Prostate gland (tissue), 2 donors: ENCODE data around the gene CEMIP.

DNA sequence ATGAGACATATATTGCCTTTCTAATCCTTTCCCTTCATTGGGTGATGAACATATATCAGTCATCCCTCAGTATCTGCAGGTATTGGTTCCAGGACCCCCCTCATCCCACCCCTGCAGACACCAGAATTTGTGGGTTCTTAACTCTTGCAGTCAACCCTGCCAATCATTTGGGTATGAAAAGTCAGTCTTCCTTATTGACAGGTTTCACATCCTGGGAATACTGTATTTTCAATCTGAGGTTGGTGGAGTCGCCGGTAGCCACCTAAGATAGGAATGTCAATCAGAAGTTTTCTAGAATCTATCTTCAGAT lies 41.6 kb upstream of the FAH start:
- PRO-cap: no peak
- RAMPAGE, long total RNA, 2 experiments: no peak in any of the 2 experiments

DNA sequence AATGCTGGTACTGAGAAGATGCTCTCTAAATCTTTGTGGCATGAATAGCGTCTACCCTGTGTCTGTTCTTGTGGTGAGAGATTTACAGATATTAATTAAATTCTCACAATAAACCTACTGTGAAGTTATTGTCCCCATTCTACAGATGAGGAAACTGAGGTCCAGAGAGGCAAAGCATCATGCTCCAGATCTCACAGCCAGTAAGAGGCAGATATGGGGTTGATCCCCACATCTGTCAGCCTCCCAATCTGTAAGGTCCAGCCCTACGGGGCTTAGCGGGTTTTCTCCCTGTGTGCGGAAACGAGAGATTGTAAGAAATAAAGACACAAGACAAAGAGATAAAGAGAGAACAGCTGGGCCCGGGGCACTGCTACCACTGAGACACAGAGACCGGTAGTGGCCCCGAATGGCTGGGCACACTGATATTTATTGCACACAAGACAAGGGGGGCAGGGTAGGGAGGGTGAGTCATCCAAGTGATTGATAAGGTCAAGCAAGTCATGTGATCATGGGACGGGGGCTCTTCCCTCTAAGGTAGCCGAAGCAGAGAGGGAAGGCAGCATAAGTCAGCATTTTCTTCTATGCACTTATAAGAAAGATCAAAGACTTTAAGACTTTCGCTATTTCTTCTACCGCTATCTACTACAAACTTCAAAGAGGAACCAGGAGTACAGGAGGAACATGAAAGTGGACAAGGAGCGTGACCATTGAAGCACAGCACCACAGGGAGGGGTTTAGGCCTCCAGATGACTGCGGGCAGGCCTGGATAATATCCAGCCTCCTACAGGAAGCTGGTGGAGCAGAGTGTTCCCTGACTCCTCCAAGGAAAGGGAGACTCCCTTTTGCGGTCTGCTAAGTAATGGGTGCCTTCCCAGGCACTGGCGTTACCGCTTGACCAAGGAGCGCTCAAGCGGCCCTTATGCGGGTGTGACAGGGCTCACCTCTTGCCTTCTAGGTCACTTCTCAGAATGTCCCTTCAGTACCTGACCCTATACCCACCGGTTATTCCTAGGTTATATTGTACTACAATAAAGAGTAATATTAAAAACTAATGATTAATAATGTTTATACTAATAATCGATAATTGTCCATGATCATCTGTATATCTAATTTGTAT lies 2.8 kb downstream of the FAH start:
- PRO-cap: no peak
- RAMPAGE, long total RNA, 2 experiments: no peak in any of the 2 experiments

DNA sequence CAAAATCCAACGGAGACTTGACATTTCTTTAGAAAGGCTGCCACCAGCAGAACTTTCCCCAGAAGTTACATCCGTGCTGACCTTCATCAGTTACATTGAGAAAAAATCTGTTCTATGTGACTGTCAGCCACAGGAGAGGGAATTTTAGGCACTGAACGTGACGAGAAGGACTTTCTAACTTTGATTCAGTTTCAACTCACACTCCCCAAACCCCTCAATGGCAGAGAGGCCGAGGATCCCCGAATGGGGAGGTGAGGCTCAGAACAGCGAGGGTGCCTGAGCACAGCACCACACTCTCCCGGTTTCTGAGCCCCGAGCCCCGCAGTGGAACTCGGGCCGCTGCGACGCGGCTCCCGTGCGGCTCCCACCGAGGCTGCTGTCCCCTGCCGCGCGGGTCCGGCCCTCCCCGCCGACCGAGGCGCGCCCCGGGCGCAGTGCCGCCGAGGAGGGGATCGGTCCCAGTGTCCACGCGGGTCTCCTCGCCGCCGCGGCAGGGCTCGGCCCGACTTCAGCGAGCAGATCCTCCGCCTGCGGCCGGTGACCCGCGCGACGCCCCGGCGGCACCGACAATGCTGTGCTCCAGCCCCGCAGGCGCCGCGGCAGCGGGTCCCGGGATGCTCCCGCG lies 527 bp downstream of the CTXND1 start:
- PRO-cap: no peak
- RAMPAGE, long total RNA, 2 experiments: no peak in any of the 2 experiments

DNA sequence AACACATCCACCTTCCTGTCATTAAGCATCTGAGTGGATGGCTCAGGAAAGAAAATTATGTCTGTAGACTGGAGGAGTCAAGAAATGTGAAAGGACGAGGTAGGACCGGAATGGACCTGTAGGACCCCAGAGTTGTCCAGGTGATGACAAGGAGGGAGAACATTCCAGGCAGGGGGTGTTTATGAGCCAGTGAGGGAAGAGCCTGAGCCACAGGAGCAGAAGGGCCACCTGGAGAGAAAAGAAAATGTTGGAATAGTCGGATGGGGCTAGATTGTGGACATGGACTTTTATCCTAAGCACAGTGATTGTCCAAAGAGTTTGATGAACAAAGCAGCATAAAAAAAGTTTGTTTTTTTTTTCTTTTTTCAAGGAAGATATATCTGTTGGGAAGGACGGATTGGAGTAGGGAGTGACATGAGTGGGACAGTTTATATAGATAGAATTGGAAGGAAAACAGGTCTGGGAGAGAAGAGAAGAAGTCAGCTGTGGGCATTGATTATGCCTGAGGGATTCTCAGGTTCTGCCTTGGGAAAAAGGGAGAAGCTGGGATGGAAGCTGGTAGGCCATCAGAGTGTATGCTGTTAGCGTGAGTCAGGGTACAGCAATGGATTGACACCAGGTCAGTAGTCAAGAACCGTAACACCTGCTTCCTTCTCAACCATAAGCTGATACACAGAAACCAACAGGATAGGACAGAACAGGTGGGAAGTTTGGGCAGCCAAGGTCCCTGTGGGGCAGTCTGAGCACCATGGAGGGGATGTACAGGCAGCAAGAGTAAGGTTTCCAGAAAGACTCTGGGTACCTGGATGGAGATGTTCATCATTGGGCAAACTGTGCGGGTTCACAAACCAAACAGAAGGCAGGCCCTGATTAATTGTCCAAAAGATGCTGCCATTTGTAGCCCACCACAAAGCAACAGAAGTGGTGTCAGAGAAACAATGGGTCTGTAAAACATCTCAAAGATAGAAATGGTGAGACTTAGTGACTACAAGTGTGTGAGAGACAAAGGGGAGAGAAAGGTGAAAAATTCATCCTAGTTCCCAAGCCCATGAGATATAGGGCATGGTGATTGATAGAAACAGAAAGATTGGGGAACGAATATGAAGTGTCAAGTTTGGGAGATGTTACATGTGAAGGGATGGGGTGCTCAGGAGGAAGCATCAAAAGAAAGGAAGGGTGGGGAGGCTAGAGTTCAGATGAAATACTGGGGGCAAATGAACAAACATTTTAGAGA lies 41.1 kb upstream of the CEMIP start:
- PRO-cap: no peak
- RAMPAGE, long total RNA, 2 experiments: no peak in any of the 2 experiments

DNA sequence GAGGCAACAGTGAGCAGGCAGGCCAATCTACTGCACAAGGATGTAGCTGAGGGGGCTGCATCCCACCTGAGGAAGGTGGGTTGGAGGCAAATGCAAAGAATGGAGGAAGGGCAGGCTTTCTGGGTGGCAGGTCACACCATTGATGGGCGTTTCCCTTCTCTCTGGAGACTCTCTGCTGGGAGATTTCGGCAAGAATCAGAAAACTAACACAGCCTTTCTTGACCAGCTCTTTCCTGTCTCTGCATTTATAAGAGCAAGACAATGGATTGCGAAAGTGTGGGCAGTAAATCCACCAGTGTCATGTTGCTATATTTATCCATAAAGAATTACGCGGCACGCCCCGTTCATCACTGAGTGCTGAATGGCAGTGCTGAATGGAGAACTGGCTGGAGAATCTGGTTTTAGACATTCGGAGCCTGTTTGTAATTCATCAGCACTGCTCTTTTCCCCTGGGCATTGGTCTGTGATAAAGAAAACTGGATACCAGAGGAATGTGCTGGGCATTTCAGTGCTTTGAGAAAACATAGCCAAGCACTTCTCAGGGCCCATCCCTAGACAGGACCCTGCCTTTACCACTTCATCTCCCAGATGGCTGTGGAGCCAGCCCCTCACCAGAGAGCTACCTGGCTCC lies 2.0 kb upstream of the CEMIP start:
- PRO-cap: bidirectional peak, plus-strand start at position 350 of the sequence, minus-strand start at position 241 of the sequence
- RAMPAGE, long total RNA, 2 experiments: no peak in any of the 2 experiments

DNA sequence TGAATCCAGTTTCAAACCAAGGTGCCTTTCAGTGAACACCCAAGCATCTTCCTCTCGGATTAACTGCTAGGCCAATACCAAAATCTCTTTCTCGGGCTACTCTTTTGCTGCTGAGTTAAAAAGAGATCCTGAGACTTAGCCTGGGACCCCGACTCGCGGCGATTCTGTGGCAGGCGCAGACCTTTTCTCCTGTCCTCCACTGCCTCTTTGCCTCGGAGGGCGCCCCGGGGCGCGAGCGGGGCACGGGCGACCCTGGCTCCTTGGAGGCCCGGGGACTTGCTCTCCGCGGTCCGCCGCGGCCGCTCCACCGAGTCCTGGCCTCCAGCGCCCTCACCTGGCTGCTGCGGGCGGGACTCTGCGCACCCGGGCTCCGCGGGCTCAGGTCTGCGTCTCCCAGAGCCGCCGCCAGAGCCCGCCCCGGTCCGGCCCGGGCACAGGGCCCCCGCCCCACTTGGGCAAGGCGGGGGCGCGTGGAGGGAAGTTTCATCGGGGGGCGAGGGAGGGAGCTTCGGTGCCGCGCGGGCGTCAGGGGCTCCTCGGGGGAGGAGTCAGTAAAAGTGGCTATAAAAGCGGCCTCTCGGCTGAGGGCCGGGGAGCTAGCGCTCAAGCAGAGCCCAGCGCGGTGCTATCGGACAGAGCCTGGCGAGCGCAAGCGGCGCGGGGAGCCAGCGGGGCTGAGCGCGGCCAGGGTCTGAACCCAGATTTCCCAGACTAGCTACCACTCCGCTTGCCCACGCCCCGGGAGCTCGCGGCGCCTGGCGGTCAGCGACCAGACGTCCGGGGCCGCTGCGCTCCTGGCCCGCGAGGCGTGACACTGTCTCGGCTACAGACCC lies at the start of gene CEMIP:
TSS of gene CEMIP (plus strand) at position 593 of the 833 bp plus-strand sequence.
- PRO-cap: bidirectional peak, plus-strand start at position 594 of the sequence, minus-strand start at position 304 of the sequence
- RAMPAGE, long total RNA, 2 experiments: no peak in any of the 2 experiments

DNA sequence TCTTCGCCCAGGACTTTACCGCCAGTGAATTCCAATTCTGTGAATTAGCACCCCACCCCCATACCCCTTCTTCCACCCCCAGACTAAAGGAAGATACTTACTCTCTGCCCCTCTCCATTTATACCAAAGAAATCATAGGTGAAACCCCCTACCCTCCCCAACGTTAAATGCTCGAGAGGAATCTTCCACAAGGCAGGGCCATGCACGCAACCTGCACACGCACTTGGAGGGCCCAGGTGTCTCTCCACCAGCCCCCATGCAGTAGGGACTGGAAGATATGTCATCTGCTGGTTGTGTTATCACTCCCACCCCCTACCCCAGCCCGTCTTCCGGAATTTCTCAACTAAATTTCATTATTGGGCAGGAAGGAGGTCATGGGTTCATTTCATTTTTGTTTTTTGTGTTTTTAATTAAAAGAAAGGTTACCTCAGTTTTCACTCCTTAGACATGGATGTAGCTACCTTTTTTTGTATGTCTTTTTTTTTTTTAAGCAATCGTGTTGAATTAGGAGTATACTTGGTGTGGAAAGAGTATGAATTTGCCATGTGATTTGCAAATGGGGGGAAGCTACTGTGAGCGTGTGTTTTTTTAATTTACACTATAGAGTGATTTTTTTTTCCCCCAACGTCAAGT lies 2.7 kb downstream of the TLNRD1 start:
- PRO-cap: no peak
- RAMPAGE, long total RNA, 2 experiments: no peak in any of the 2 experiments

DNA sequence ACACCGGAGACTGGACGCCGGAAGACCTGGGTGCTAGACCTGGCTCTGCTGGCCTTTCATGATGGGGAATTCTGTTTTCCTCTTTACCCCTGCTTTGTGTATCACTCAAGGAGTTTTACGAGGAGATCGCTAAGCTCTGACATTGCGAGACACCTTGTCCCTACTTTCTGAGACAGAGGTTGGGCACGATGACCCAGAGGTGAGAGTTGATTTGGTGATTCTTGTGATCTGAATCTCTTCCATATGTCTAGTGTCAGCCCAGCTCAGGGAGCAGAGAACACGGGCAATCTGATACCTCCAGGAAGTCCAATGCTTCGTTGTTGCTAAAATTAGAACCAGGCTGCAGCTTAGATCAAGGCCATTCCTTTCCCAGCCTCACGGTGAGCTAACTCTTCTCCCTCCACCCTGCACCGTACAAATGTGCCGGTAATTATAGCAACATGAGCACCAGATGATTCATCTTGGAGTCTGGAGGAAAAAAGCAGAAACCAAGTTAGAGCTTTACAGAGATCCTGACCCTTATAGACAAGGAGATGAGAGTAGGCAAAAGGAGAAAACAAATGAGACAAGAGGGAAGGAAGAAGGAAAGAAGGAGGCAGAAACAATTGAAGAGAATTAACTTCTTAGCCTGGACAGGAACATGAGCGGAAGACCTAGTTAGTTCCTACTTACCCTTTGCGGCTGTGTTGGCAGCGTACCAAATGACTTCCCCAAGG lies 41.9 kb upstream of the CFAP161 start:
- PRO-cap: no peak
- RAMPAGE, long total RNA, 2 experiments: no peak in any of the 2 experiments

GRCh38 chr15:81098683-81099912 lies 35.0 kb upstream of the CFAP161 start:
- PRO-cap: no peak
- RAMPAGE, long total RNA, 2 experiments: no peak in any of the 2 experiments

DNA sequence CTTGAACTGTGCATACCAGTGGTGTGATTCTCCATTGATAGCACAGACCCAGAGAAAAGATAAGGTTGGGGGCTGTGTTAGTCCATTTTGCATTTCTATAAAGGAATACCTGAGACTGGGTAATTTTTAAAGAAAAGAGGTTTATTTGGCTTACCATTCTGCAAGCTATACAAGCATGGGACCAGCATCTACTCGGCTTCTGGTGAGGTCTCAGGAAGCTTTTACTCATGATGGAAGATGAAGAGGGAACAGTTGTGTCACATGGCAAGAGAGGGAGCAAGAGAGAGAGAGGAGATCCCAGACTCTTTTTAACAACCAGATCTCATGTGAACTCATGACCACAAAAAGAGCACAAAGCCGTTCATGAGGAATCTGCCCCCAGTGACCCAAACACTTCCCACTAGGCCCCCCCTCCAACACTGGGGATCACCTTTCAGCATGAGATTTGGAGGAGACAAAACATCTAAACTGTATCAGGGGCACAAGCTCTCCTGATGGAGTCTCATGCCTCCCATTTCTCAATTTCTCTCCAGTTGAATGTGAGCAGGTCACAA lies 38.5 kb downstream of the IL16 start:
- PRO-cap: no peak
- RAMPAGE, long total RNA, 2 experiments: no peak in any of the 2 experiments

DNA sequence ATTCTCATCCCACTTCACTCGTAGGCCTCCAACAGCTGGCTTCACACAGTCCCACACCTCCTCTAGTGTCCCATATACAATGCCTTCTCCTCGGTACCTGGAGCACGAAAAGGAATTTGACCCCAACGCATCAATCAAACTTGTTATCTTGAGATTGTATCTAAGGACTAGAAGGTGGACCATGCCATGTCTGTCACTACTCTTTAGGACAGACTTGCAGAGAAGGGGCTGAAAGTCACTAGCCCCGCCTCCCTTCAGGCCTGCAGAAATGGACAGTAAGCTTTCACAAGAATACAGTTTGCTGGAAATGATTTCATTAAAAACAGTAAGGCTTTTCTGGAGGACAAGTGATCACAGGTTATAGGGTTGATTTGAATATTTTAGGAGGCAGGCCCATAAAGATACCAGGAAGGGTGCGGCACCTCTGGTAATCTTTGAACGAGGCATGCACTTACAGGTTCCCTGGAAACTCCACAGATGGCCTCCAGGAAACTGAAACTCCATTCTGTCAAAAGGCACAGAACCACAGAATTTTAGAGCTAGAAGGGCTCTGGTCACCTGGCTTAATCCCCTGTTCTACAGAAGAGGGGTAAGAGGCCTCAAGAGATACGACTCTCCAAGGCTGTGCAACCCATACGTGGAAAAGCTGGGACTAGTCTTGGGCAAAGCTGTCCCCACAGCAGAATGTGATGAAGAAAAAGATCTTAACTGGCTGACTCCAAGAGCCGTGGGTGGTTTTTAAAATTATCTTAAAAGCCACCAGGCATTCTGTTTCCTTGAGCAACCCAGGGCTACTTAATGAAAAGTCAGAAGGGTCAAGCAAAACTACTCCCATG lies 1.3 kb downstream of the STARD5 start:
- PRO-cap: no peak
- RAMPAGE, long total RNA, 2 experiments: no peak in any of the 2 experiments

GRCh38 chr15:82045414-82045946 lies 338 bp downstream of the MEX3B start:
- PRO-cap: no peak
- RAMPAGE, long total RNA, 2 experiments: no peak in any of the 2 experiments

GRCh38 chr15:82285154-82285404 lies 22.5 kb downstream of the SAXO2 start:
- PRO-cap: no peak
- RAMPAGE, long total RNA, 2 experiments: no peak in any of the 2 experiments

DNA sequence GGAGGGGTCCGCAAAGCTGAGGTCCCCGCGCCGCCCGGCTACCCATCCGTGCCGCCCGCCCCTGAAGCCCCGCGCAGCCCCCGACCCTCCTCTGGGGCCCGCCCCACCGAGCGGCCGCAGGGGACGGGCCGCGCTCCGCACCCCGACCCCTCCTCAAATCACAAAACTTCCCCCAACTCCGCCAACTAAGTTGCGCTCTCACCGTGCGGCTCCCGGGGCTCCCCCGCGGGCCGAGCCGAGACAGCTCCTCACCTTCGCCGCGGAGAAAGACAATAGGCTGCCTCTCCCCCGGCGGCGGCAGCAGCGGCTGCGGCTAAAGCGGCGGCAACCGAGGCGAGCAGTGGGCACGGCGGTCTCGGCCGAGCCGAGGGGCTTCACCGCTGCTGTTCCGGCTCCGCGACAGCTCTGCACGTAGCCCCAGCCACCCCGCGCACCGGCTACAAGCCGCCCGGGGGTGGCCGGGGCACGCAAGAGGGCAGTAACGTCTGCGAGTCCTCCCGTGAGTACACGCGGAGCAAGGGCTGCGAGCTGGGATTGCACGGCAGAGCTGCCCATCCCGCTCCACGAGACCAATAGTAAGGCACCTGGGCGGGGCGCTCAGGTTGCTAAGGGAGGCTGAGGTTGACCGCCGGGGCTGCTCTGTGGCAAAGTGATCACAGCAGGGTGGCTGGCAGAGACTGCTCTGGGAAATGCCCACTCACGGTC lies 26.6 kb downstream of the RPS17 start:
- PRO-cap: no peak
- RAMPAGE, long total RNA, 2 experiments: no peak in any of the 2 experiments

DNA sequence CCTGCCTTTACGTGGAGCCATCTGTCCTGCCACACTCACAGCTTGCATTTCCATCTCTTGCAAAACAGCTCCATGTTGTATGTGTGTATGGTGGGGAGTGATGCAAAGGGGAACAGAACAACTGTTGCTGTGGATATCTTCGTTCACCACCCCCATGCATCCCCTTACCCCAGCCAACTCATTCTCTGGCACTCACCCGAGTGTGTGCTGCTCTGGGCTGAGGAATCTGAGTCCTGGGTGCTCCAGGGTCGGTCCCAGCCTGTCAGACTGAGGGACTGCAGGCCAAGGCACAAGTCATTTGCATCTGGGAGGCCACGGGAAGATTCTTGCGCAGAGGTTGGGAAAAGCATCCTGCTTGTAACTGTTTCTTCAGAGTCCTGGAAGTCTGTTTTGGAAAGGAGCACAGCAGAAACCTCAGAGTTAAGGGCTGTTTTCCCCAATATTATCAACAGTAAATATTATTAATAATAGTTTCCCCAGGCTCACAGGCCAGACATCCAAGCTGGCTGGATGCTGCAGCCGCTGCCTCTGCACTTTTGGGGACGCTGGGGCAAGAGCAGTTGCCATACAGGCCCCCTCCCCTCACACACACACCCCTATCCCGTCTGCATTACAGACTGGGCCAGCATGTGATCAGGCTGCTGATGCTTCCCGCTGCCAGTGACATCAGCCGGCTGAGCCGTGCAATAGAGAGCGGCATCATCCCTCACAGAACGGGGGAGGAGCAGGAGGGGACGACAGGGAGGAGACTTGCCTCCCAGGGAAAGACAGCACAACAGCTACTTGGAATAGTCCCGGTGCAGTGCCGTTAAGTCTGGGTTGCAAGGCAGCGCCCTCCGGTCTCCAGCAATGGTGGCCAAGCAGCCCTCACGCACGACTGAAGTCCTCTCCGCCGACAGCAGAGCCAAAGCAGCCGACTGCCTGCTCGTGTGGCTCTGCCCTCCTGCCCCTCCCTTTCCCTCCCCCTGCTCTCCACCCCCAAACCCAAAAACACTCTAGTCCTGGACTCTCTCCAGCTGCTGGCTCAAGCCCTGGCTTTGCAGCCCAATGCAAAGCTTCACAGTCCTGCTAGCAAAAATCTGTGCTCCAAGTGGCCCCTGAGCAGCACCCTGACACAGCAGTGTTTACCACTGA lies 31.3 kb upstream of the RPS17 start:
- PRO-cap: bidirectional peak, plus-strand start at position 711 of the sequence, minus-strand start at position 588 of the sequence; unidirectional peak, minus-strand start at position 879 of the sequence; unidirectional peak, minus-strand start at position 919 of the sequence
- RAMPAGE, long total RNA, 2 experiments: no peak in any of the 2 experiments

GRCh38 chr15:82811964-82812421 lies 2.6 kb downstream of the WHAMM start:
- PRO-cap: no peak
- RAMPAGE, long total RNA, 2 experiments: no peak in any of the 2 experiments

DNA sequence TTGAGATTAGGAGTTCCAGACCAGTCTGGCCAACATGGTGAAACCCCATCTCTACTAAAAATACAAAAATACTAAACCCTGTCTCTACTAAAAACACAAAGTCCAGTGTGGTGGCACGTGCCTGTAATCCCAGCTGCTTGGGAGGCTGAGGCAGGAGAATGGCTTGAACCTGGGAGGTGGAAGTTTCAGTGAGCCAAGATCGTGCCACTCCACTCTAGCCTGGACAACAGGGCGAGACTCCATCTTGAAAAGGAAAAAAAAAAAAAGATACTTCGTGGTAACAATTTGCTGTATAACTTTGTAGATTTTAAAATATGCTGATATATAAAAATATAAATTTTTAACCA lies 10.3 kb downstream of the WHAMM start:
- PRO-cap: no peak
- RAMPAGE, long total RNA, 2 experiments: no peak in any of the 2 experiments

- PRO-cap: no peak
- RAMPAGE, long total RNA, 2 experiments: no peak in any of the 2 experiments
Observed at GRCh38 chr15:82823056-82823373, 13.6 kb downstream of the WHAMM start.

GRCh38 chr15:82852055-82852356 lies 42.6 kb downstream of the WHAMM start:
- PRO-cap: no peak
- RAMPAGE, long total RNA, 2 experiments: start-site peak on the minus strand in 1 of 2 experiments, at chr15:82852225-82852268 at its widest, 55 reads per replicate

DNA sequence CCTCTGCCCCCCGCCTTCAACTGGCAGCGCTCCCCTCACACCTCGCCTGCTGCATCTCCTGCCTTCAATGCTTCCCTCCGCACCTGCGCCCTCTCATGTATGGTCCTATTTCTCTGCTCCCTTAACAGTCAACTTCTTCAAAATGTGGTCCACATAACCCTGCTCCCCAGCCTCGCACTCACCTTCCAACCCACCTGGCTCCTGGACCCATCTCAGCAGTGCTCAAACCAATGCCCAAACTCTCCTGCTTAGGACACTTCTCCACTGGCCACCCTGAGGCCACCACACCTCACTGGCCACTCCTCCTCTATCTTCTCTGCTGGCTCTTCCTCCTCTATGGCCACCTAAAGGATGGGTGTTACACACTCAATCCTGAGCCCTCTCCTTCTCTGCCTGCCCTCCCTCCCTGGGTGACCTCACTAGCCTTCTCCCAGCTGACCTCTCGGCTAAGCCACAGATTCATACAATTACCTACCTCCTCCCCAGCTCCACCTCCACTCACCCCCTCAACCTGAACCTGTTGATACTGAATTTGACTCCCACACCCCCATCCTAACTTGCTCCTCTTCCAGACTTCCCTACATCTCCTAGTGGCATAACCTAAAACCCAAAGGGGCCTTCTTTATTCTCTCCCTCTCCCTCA lies 17.3 kb downstream of the HOMER2 start:
- PRO-cap: no peak
- RAMPAGE, long total RNA, 2 experiments: no peak in any of the 2 experiments